Subcutaneous adipose tissue (tissue), 3 donors: ENCODE data around the gene CALCB.

GRCh38 chr11:12838529-12839092 is 164.4 kb downstream of the TEAD1 start:
- PRO-cap: bidirectional peak, plus-strand start at chr11:12839001, minus-strand start at chr11:12838824
- RAMPAGE, long total RNA, 3 experiments: no peak in any of the 3 experiments

DNA sequence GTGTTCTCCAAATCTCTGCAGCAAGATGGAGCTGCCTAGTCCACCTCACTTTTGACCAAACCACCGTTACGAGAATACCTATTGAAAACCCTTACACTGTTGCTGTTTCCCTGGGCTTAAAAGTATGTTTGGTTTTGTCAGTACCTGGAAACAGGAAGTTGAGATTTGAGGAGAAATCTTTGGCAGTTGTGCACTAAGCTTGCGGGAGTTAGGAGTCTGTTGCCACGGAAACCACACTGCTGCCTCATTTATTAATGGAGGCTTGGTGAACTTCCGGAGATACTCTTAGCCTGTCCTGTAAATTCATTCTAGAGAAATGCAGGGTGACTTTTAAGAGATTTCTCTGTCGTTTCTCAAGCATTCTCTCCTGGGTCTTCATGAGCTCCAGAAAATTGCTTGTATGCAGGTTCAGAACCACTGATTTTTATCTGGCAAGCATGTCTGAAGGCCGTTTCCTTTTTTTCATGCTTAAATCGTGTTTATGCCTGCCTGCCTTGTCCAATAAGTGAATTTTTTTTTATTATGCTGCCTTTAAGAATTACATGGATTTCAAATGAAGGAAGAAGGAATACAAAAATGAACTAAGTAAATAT is 166.8 kb upstream of the RASSF10 start:
- PRO-cap: no peak
- RAMPAGE, long total RNA, 3 experiments: no peak in any of the 3 experiments

DNA sequence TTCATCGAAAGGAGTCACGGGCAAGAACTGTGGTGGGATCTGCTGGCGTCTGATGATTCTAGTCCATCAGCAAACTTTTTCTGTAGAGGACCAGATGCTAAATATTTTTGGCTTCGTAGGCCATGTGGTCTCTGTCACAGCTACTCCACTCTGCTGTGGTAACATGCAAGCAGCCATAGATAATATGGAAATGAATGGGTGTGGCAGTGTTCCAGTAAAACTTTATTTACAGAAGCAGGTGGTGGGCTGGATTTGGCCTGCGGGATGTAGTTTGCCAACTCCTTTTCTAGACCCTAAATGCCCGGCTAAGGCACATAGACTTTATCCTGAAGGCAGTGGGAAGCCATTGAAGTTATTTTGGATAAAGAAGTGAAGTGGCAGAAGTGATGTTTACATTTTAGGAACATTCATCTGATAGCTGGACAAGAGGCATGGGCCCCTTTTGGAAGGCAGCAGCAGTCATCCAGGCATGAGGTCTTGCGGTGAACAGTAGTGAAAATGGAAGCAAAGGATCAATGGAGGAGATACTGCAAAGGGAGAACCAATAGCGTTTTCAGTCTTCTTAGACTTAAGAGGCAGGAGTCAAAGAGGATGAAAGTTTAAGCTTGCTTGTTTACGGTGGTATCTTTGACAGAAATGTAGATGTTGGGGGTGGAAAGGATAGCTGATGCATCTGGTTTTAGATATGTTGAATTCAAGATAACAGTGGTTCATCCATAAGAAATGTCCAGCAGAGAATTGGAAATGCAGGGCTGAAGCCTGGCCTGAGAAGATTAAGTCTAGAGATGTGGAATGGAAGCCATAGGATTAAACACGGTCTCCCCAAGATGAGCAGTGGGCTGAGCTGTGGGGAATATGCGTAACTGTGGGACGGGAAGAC is 33.1 kb downstream of the BMAL1 start:
- PRO-cap: no peak
- RAMPAGE, long total RNA, 3 experiments: start-site peak on the plus strand in 1 of 3 experiments, centred at position 748 of the sequence, 13 reads per replicate

DNA sequence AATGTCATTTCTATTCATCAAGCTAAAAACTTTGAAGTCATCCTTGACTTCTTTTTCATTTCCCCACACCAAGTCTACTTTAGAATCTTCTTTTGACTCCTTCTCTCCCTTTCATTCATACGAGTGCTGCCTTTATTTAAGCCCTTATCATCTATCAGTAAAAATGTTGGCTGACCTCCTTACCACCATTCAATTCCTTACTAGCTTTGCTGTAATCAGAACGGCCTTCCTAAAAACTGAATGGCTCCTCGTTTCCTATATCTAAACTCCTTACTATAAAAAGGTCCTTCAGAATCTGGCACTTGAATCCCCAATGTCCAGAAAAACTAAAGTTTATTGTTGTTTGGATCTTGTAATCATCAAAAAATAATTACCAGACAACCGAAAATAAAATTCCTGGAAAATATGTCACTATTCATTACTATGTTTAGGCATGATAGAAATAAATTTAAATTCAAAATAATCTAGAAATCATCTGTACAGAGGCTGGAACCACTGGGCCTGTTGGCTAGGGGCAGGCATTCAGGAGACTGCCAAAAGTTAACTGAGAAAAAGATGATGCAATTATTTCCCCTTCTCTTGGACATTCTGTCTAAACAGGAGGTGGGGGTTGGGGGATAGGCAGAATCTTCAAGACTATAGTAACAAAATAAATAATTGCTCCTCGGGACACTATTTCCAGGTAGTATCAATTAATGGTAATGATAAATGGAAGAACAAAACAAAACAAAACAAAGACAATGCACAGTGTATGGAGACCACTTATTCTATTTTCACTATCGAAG is 14.3 kb downstream of the BTBD10 start:
- PRO-cap: no peak
- RAMPAGE, long total RNA, 3 experiments: no peak in any of the 3 experiments

DNA sequence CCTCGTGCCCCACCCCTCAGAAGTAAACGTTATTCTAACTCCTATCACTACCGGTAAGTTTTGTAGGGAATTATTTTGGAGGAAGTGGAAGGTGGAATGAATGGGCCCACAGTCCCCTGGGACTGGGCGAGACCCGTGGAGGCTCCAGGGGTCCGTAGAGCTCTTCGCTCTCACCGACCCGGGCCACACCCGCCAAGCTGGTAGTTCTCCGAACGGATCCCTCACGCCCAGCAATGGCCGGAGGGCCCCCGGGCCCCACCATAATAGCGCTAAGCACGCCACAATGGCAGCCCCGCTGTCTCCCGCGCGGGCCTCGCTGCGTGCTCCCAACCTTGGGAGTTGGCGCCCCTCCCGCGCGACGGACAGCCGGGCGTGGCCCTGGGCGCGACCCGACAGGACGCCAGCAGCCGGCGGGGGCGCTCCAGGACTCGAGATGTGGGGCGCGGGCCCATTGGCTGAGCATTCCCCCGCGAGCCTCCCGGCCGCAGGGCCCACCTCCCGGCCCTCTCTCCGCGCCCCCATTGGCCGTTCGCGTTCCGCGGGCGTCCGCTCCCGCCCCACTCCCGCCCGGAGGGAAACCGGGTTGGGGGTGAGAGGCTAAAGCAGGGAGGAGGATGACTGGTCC is 441 bp upstream of the FAR1 start:
- PRO-cap: unidirectional peak, minus-strand start at position 364 of the sequence; bidirectional peak, plus-strand start outside the sequence, minus-strand start at position 394 of the sequence
- RAMPAGE, long total RNA, 3 experiments: no peak in any of the 3 experiments

DNA sequence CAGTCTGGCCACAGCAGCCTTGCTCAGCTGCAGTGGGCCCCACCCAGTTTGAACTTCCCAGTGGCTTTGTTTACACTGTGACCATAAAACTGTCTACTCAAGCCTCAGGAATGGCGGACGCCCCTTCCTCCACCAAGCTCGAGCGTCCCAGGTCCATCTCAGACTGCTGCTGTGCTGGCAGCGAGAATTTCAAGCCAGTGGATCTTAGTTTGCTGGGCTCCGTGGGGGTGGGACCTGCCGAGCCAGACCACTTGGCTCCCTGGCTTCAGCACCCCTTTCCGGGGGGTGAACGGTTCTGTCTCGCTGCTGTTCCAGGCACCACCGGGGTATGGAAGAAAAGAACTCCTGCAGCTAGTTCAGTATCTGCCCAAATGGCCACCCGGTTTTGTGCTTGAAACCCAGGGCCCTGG is 29.8 kb downstream of the SPON1 start:
- PRO-cap: no peak
- RAMPAGE, long total RNA, 3 experiments: no peak in any of the 3 experiments

GRCh38 chr11:14554665-14555505 is 34.7 kb upstream of the PSMA1 start:
- PRO-cap: no peak
- RAMPAGE, long total RNA, 3 experiments: no peak in any of the 3 experiments

- PRO-cap: no peak
- RAMPAGE, long total RNA, 3 experiments: no peak in any of the 3 experiments
Measured at GRCh38 chr11:14599421-14599973, 44.1 kb upstream of the PDE3B start.

GRCh38 chr11:14764958-14765790 is 121.6 kb downstream of the PDE3B start:
- PRO-cap: no peak
- RAMPAGE, long total RNA, 3 experiments: no peak in any of the 3 experiments

DNA sequence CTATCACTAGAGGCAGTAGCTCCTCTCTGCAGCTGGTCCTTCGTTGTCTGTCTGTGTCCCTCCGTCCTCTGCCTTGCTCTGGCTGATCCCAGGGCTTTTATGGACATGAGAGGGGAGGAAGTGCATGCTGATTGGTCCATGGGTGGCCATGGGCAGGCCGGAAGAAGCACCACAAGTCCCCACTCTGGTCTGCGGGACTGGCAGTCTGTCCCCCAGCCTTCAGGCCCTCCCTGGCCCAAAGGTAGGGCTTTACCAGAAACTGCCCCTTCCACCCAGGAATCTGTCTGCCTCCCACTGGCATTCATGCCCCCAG is 38.6 kb upstream of the CALCB start:
- PRO-cap: no peak
- RAMPAGE, long total RNA, 3 experiments: no peak in any of the 3 experiments

DNA sequence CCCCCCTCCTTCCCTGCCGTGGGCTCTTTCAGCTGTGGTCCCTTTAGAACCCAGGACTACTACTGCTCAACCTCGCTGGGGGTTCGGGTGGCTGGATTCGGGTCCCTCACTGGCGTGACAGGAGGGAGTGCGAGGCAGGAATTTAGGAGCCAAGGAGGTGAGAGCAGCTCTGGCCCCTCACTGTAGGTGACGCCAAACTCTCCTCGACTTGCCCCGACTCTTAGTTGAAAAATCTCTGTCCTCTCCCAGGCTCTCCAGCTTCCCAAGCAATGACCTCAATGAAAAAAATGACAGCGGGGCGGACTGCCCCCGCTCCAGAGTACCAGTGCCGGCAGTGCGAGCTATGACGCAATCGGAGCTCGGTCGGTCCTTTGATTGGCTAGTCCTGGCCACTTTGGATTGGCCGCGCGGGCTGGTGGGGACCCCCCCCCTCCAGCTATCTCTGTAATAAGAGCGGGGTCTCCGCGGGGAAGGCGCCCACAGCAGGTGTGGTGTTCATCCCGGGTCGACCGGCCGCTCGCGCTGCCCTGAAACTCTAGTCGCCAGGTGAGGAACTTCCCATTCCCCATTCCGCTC is at the start of gene CALCB:
Gene CALCB, plus strand, starts transcription at position 476 of the 576 bp plus-strand sequence.
- PRO-cap: no peak
- RAMPAGE, long total RNA, 3 experiments: no peak in any of the 3 experiments

DNA sequence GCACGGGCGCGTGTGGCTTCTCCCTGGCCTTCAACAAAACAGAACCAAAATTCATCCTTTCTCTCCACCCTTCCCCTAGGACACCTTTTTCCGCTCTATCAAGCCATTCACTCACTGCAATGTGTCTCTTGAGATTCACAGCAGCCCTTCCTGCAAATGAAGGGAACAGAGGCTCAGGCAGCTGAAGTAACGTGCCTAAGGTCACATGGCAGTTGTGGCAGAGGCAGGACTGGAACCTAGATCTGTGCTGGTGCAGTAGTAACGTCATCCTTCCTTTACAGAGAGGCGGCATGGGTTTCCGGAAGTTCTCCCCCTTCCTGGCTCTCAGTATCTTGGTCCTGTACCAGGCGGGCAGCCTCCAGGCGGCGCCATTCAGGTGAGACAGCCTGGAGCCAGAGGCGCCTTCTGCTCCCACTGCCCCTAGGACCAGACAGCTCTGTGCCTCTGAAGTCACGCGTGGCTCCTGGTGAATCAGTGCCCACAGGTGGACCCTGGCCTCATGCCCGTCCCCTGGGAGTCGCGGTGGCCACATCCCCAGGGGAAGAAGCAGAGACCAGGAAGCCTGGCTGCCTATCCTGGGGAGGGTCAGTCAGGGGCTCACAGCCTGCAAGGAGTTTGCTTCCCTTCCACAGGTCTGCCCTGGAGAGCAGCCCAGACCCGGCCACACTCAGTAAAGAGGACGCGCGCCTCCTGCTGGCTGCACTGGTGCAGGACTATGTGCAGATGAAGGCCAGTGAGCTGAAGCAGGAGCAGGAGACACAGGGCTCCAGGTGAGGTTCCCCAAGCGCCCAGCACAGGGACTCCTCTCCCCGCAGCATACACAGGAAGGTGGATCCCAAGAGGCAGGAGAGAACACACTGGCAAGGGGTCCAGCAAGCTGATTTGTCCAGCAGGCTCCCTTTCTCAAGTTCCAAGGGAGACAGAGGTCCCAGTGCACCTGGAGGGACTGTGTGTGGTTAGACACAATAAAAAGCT is 1.3 kb downstream of the CALCB start:
- PRO-cap: no peak
- RAMPAGE, long total RNA, 3 experiments: no peak in any of the 3 experiments

- PRO-cap: no peak
- RAMPAGE, long total RNA, 3 experiments: no peak in any of the 3 experiments
Measured at GRCh38 chr11:15433875-15434284, 319.2 kb downstream of the INSC start.

- PRO-cap: no peak
- RAMPAGE, long total RNA, 3 experiments: no peak in any of the 3 experiments
Measured at GRCh38 chr11:15665440-15665995, 550.8 kb downstream of the INSC start.

DNA sequence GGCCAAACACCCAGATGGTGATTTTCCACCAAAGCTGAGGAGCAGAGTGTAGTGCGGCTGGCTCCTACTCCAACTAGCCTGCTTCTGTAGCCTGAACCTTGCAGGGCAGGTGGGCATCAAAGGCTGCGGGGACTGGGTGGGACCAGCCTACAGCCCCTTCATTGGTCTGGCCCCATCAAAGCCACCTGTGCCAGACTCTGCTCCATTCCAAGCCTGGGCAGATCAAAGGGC is 582.7 kb downstream of the INSC start:
- PRO-cap: no peak
- RAMPAGE, long total RNA, 3 experiments: no peak in any of the 3 experiments

DNA sequence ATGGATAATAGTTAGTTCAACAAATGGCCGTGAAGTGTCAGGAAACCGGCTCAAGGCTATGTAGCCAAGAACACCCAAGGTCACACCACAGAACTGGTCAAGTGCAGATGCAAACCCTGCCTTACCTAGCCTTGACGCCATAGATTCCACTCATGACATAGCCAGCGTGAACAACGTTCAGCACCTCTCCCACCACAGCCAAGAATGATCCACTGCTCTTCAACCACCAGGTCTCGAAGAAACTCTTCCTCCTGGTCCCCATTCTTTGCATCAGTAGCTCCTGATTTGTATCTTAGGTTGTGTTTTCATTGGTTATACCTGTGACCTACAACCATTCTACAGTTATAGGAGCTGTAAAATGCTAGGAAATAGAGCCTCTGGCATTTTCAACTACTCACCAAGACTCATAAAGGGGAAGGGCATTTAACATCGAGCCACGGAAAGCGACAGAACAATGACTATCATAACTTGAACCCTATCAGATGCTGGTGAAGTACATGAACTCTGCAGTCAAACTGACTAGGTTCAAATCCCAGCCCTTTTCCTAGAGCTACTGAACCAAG is 588.2 kb downstream of the SOX6 start:
- PRO-cap: no peak
- RAMPAGE, long total RNA, 3 experiments: no peak in any of the 3 experiments

- PRO-cap: no peak
- RAMPAGE, long total RNA, 3 experiments: no peak in any of the 3 experiments
Measured at GRCh38 chr11:15965216-15966331, 390.8 kb downstream of the SOX6 start.

DNA sequence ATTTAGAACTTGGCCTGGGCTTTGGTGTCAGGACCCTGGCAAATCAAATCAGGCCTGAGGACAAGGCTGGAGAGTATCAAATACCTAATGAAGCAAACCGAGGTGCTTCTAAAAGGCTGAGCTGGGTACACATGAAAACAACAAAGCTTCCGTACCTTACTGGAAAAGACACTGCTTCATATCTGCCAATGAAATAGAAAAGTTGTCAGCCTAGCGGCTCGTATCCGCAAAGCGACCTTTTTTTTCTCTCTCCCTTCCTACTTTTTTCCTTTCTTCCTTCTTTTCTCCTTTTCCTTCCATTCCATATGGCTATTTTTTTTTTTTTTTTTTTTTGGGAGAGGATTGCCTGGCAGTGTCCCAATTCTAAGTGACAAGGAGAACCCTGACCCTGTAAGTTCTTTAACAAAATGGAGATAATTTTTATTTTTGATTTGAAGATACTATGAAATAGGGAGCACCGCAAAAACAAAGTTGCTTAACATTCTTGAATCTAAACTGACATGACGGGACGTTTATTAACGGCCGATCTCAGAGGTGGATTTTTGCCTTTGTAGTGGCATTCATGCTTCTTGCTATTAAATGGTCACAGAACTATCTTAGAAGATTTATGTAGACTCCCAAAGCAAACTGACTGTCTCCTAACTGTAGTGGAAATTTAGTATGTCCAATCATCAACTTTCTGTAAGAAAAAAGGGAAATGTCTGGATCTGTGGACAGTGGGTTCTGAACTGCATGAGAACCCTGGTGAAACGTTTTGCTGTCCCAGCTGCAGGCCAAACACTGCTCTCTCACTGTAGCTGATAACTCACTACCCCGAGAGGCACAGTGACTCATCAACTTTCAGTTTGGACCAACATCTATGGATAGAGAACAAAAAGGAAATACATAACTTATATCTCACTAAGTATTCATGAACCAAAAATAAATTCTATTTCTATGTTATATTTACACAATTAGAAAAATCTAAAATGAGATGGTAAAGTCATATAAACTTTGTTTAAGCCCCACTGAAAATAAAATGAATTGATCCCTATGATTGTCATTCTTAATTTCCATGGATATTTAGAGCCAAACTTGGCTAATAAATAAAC is 387.2 kb downstream of the SOX6 start:
- PRO-cap: unidirectional peak, minus-strand start at position 782 of the sequence
- RAMPAGE, long total RNA, 3 experiments: no peak in any of the 3 experiments

GRCh38 chr11:16739209-16739926 is 921 bp downstream of the C11orf58 start:
- PRO-cap: no peak
- RAMPAGE, long total RNA, 3 experiments: no peak in any of the 3 experiments

GRCh38 chr11:16774794-16775553 is 36.5 kb downstream of the C11orf58 start:
- PRO-cap: no peak
- RAMPAGE, long total RNA, 3 experiments: no peak in any of the 3 experiments